K562 (cell line): ENCODE measurements around the genes NT5C and GGA3.

DNA sequence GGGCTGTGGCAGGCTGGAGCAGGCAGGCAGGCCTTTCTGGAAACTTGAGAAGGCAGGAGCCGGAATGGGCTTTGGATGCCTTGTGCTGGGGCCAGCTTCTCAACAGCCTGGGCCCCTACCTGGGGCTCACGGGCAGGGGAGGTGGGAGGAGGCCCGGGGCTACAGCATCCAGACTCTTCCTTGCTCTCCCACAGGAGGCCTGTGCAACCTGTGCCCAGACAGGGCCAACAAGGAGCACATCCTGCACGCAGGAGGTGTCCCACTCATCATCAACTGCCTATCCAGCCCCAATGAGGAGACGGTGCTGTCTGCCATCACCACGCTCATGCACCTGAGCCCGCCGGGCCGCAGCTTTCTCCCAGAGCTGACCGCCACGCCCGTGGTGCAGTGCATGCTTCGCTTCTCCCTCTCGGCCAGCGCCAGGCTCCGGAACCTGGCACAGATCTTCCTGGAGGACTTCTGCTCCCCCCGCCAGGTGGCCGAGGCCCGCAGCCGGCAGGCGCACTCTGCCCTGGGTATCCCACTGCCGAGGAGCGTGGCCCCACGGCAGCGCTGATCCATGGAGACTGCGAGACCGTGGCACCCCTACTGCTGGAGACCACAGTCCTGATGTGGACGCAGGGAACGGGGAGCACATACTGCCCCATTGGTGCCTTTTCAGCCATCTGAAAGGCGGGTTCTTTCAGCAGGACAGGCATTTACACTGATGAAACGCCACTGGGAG, 2.9 kb downstream of the NT5C start:
- RAMPAGE, long total RNA, result no peak
- RRBS, result 93% methylated on average over 15 of the region's 31 CpGs
PRO-cap:
- standard, result no peak
- CoPRO, capped RNA only, 2 experiments, result no peak in any of the 2 experiments
- CoPRO, capped and uncapped RNA, 2 experiments, result peak in 2 of 2 experiments; most common plus-strand start position 594 of the sequence (in 1); most common minus-strand start position 590 of the sequence (in 2)
- CoPRO, uncapped RNA only, 2 experiments, result peak in 2 of 2 experiments; most common plus-strand start position 272 of the sequence (in 1); most common minus-strand start position 648 of the sequence (in 2)
CAGE:
- cytosol, long polyA plus RNA, result no peak
- long polyA plus RNA, result no peak
- nucleolus, long total RNA, result no peak
- nucleus, long polyA plus RNA, result no peak

DNA sequence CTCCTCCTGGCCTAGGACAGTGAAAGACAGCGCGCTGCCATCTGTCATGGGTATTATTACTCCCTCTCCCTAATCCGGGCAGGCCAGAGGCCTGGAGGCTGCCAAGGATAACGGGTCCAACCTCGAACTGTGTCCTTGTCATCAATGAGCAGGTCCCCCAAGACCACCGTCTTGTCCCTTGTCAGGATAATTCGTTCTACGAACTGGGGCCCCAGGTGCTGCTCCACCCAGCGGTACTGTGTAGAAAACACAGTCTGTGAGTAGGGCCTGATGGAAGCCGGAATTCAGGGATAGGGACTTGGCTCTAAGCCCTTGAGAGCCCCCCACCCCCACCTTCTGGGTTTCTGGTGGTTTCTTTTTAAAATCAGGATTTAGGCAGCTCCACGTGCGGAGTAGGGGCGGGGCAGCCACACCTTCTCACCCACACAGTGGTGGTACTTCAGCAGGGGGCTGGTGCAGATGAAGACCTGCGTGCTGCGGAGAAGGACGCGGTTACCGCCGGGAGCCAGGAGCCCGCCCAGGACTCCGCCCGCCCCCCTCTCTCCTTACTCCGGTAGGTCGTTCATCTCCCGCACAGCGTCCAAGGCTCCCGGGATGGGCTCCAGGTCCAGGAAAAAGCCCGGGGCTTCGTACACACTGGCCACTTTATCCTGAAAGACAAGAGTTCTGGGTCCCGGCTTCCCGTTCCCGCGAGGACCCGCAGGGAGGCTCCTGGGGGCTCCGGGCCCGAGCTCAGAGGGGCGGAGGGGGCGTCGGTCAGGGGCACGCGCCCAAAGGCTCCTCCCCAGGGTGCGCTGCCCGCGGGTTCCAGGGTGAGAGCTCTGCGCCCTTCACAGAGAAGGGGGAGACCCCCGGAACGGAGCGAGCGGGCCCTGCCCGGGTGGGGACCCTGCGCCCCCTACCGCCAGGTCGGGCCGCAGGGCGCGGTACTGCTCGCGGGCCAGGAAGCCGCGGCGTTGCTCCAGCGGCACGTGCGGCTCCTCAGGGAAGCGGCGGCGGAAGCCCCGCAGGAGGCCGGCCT, 600 bp downstream of the NT5C start:
- RAMPAGE, long total RNA, result start-site peak on the plus strand centred at position 355 of the sequence, 210 bp wide, 13 and 5 reads in 2 replicates
- RRBS, result 6% methylated on average over 16 of the region's 69 CpGs
PRO-cap:
- standard, result bidirectional peak, plus-strand start at position 456 of the sequence, minus-strand start at position 146 of the sequence; bidirectional peak, plus-strand start at position 574 of the sequence, minus-strand start at position 544 of the sequence
- CoPRO, capped RNA only, 2 experiments, result peak in 1 of 2 experiments; most common plus-strand start position 456 of the sequence (in 1); most common minus-strand start position 242 of the sequence (in 1)
- CoPRO, capped and uncapped RNA, 2 experiments, result peak in 1 of 2 experiments; most common plus-strand start position 914 of the sequence (in 1); most common minus-strand start position 900 of the sequence (in 1)
- CoPRO, uncapped RNA only, 2 experiments, result peak in 2 of 2 experiments; most common plus-strand start position 648 of the sequence (in 2); most common minus-strand start position 77 of the sequence (in 1)
CAGE:
- cytosol, long polyA plus RNA, result start-site peak on the minus strand centred at position 867 of the sequence, 91 bp wide, 152 and 48 reads in 2 replicates
- long polyA plus RNA, result start-site peak on the minus strand centred at position 877 of the sequence, 53 bp wide, 30 and 45 reads in 2 replicates
- nucleolus, long total RNA, result no peak
- nucleus, long polyA plus RNA, result start-site peak on the minus strand centred at position 869 of the sequence, 88 bp wide, 176 and 120 reads in 2 replicates

GRCh38 chr17:75131653-75132030, at the start of gene NT5C:
Gene NT5C (minus strand): TSS chr17:75131742.
- RAMPAGE, long total RNA, result no peak
- RRBS, result 2% methylated on average over 19 of the region's 44 CpGs
PRO-cap:
- standard, result bidirectional peak, plus-strand start at chr17:75131840, minus-strand start at chr17:75131742
- CoPRO, capped RNA only, 2 experiments, result peak in 2 of 2 experiments; most common plus-strand start chr17:75131840 (in 1); most common minus-strand start chr17:75131742 (in 2)
- CoPRO, capped and uncapped RNA, 2 experiments, result peak in 2 of 2 experiments; most common plus-strand start chr17:75131838 (in 1); most common minus-strand start chr17:75131742 (in 2)
- CoPRO, uncapped RNA only, 2 experiments, result peak in 1 of 2 experiments; most common plus-strand start chr17:75131838 (in 1); most common minus-strand start chr17:75131735 (in 1)
CAGE:
- cytosol, long polyA plus RNA, result start-site peak on the minus strand at chr17:75131711-75131764, 699 and 409 reads in 2 replicates
- long polyA plus RNA, result start-site peak on the minus strand at chr17:75131708-75131757, 163 and 334 reads in 2 replicates
- nucleolus, long total RNA, result no peak
- nucleus, long polyA plus RNA, result start-site peak on the minus strand at chr17:75131711-75131775, 854 and 652 reads in 2 replicates

GRCh38 chr17:75207977-75208374, 2.5 kb downstream of the NUP85 start:
- RAMPAGE, long total RNA, result no peak
- RRBS, result no CpG with 5 or more reads among the region's 11 CpGs
PRO-cap:
- standard, result no peak
- CoPRO, capped RNA only, 2 experiments, result no peak in any of the 2 experiments
- CoPRO, capped and uncapped RNA, 2 experiments, result no peak in any of the 2 experiments
- CoPRO, uncapped RNA only, 2 experiments, result no peak in any of the 2 experiments
CAGE:
- cytosol, long polyA plus RNA, result no peak
- long polyA plus RNA, result no peak
- nucleolus, long total RNA, result no peak
- nucleus, long polyA plus RNA, result no peak

DNA sequence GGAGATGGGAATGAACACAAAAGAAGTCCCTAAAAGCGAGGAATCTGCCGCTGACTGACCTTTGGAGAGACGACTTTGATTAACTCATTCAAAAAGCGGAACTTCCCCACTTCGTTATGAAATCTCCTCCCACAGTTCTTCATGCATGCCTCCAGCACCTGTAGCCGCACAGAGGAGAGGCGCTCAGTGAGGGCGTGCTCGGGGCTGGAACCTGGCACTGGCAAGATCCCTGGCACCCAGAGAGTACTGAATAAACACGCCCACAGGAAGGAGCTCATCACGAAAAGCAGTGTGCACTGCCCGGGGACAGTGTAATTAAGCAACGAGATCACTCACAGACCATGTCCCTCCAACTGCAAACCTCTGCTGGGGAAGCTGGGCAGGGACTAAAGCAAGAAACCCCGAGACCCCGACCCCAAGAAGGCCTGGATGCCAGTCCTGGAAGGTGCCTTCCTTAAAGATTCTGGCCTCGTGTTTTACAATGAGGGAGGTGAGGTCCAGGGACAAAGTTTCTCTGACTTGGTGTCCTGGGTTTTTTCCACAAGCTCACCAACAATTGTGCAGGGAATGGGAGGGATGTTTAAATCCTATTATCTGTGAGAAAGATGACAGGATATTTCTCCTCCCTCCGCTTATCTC, 16.7 kb downstream of the GGA3 start:
- RAMPAGE, long total RNA, result no peak
- RRBS, result no CpG with 5 or more reads among the region's 17 CpGs
PRO-cap:
- standard, result no peak
- CoPRO, capped RNA only, 2 experiments, result no peak in any of the 2 experiments
- CoPRO, capped and uncapped RNA, 2 experiments, result no peak in any of the 2 experiments
- CoPRO, uncapped RNA only, 2 experiments, result no peak in any of the 2 experiments
CAGE:
- cytosol, long polyA plus RNA, result no peak
- long polyA plus RNA, result no peak
- nucleolus, long total RNA, result no peak
- nucleus, long polyA plus RNA, result no peak

- RAMPAGE, long total RNA, result start-site peak on the plus strand at chr17:75261662-75261705, 346 and 396 reads in 2 replicates
- RRBS, result 5% methylated on average over 4 of the region's 31 CpGs
PRO-cap:
- standard, result bidirectional peak, plus-strand start at chr17:75261906, minus-strand start at chr17:75261623
- CoPRO, capped RNA only, 2 experiments, result peak in 2 of 2 experiments; most common minus-strand start chr17:75261606 (in 2)
- CoPRO, capped and uncapped RNA, 2 experiments, result peak in 2 of 2 experiments; most common plus-strand start chr17:75261704 (in 1); most common minus-strand start chr17:75261587 (in 1)
- CoPRO, uncapped RNA only, 2 experiments, result peak in 2 of 2 experiments; most common plus-strand start chr17:75261660 (in 2); most common minus-strand start chr17:75261554 (in 1)
CAGE:
- cytosol, long polyA plus RNA, result start-site peak on the minus strand at chr17:75261592-75261614, 118 and 367 reads in 2 replicates; start-site peak on the plus strand at chr17:75261659-75261705, 263 and 381 reads in 2 replicates
- long polyA plus RNA, result start-site peak on the minus strand at chr17:75261592-75261596, 110 and 121 reads in 2 replicates
- nucleolus, long total RNA, result no peak
- nucleus, long polyA plus RNA, result start-site peak on the minus strand at chr17:75261573-75261601, 386 and 492 reads in 2 replicates; start-site peak on the plus strand at chr17:75261669-75261709, 102 and 193 reads in 2 replicates
These were observed at the start of gene GGA3 for GRCh38 chr17:75261448-75261805. Gene GGA3 (minus strand): TSS chr17:75261606.

- RAMPAGE, long total RNA, result no peak
- RRBS, result no CpG with 5 or more reads among the region's 12 CpGs
PRO-cap:
- standard, result no peak
- CoPRO, capped RNA only, 2 experiments, result no peak in any of the 2 experiments
- CoPRO, capped and uncapped RNA, 2 experiments, result no peak in any of the 2 experiments
- CoPRO, uncapped RNA only, 2 experiments, result peak in 1 of 2 experiments; most common plus-strand start chr17:75273476 (in 1); most common minus-strand start chr17:75273244 (in 1)
CAGE:
- cytosol, long polyA plus RNA, result no peak
- long polyA plus RNA, result no peak
- nucleolus, long total RNA, result no peak
- nucleus, long polyA plus RNA, result no peak
These were observed 2.2 kb upstream of the MIF4GD start for GRCh38 chr17:75273023-75273838.

DNA sequence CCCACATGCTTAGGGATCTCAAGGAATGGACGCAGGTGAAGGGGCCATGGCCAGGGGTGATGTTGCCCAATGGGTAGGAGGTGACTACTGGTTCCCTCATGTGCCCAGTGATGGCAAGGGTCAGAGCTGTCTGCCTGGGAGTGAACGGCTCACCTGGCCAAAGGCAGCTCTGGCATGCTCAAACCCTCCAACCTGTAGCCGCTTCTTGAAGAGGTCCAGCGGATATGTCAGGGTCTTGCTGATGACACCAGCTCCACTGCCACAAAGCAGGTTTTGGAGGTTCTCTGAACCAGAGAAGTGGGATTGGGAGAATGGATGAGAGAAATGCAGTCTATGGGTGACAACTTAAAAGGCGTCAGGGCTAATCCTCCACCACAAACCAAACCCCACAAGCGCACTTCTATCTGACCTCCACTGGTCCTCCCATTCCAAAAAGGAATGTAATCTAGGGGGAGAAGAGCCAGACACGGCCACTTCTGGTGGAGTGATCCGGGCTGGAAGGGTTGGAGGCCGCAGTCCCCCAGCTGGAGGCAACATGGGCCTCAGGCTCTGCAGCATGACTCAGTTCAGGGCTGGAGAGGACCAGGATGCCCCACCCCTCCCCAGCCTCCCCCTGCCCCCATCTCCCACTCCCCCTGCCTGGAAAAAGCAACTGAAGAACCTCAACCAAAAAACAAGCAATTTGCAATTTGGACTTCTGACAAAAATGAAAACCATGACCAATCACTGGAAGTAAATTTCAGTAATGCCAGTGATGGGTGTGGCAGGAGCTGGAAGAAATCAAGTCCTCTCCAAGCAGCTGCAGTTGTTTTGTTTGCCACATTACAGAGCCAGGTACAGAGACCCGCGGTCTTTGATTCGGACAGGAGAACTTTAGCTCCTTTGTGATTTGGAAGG, 6.4 kb upstream of the MIF4GD start:
- RAMPAGE, long total RNA, result no peak
- RRBS, result no CpG with 5 or more reads among the region's 12 CpGs
PRO-cap:
- standard, result no peak
- CoPRO, capped RNA only, 2 experiments, result no peak in any of the 2 experiments
- CoPRO, capped and uncapped RNA, 2 experiments, result no peak in any of the 2 experiments
- CoPRO, uncapped RNA only, 2 experiments, result peak in 2 of 2 experiments; most common plus-strand start position 330 of the sequence (in 1); most common minus-strand start position 293 of the sequence (in 1)
CAGE:
- cytosol, long polyA plus RNA, result no peak
- long polyA plus RNA, result no peak
- nucleolus, long total RNA, result no peak
- nucleus, long polyA plus RNA, result no peak

GRCh38 chr17:75289496-75290438, 534 bp upstream of the SLC25A19 start:
- RAMPAGE, long total RNA, result no peak
- RRBS, result 1% methylated on average over 17 of the region's 58 CpGs
PRO-cap:
- standard, result bidirectional peak, plus-strand start at chr17:75289638, minus-strand start at chr17:75289379; unidirectional peak, plus-strand start at chr17:75289844; bidirectional peak, plus-strand start at chr17:75290246, minus-strand start at chr17:75290223; unidirectional peak, minus-strand start at chr17:75290286
- CoPRO, capped RNA only, 2 experiments, result peak in 2 of 2 experiments; most common plus-strand start chr17:75289692 (in 2)
- CoPRO, capped and uncapped RNA, 2 experiments, result peak in 2 of 2 experiments; most common plus-strand start chr17:75289613 (in 1)
- CoPRO, uncapped RNA only, 2 experiments, result peak in 1 of 2 experiments; most common plus-strand start chr17:75289638 (in 1)
CAGE:
- cytosol, long polyA plus RNA, result no peak
- long polyA plus RNA, result no peak
- nucleolus, long total RNA, result no peak
- nucleus, long polyA plus RNA, result no peak

- RAMPAGE, long total RNA, result no peak
- RRBS, result no CpG with 5 or more reads among the region's 10 CpGs
PRO-cap:
- standard, result no peak
- CoPRO, capped RNA only, 2 experiments, result no peak in any of the 2 experiments
- CoPRO, capped and uncapped RNA, 2 experiments, result no peak in any of the 2 experiments
- CoPRO, uncapped RNA only, 2 experiments, result no peak in any of the 2 experiments
CAGE:
- cytosol, long polyA plus RNA, result no peak
- long polyA plus RNA, result no peak
- nucleolus, long total RNA, result no peak
- nucleus, long polyA plus RNA, result no peak
These were observed 51.0 kb downstream of the GRB2 start for GRCh38 chr17:75354414-75354981.

GRCh38 chr17:75390855-75391192, 14.7 kb downstream of the GRB2 start:
- RAMPAGE, long total RNA, result no peak
- RRBS, result no CpG with 5 or more reads among the region's 4 CpGs
PRO-cap:
- standard, result no peak
- CoPRO, capped RNA only, 2 experiments, result no peak in any of the 2 experiments
- CoPRO, capped and uncapped RNA, 2 experiments, result no peak in any of the 2 experiments
- CoPRO, uncapped RNA only, 2 experiments, result no peak in any of the 2 experiments
CAGE:
- cytosol, long polyA plus RNA, result no peak
- long polyA plus RNA, result no peak
- nucleolus, long total RNA, result no peak
- nucleus, long polyA plus RNA, result no peak

DNA sequence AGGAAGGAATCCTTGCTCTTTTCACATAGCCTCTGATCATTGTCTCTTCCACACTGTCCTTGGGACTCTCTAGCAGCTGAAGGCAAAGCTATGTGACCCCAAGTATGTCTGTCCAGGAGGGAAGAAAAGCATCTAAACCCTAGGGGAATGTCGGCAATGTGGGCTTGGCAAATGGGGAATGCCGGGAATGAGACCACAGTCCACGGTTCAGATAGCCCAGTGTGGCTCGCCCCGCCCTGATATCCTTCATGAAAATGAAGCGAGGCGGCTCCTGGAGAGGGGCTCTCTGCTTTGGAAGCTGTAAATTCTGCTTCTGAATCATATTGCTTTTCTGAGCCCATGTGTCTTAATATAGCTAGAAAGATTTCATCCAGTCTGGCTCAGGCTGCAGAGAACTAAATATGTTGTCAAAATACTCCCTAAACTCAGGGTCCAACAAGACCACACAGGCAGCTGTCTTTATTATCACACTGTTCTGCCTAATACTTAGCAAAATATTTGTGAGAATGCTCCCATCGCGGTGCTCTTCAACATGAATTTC, 25.0 kb upstream of the GRB2 start:
- RAMPAGE, long total RNA, result no peak
- RRBS, result no CpG with 5 or more reads among the region's 9 CpGs
PRO-cap:
- standard, result no peak
- CoPRO, capped RNA only, 2 experiments, result no peak in any of the 2 experiments
- CoPRO, capped and uncapped RNA, 2 experiments, result no peak in any of the 2 experiments
- CoPRO, uncapped RNA only, 2 experiments, result no peak in any of the 2 experiments
CAGE:
- cytosol, long polyA plus RNA, result no peak
- long polyA plus RNA, result no peak
- nucleolus, long total RNA, result no peak
- nucleus, long polyA plus RNA, result no peak

GRCh38 chr17:75487503-75488194, 27.7 kb downstream of the CASKIN2 start:
- RAMPAGE, long total RNA, result no peak
- RRBS, result no CpG with 5 or more reads among the region's 13 CpGs
PRO-cap:
- standard, result no peak
- CoPRO, capped RNA only, 2 experiments, result no peak in any of the 2 experiments
- CoPRO, capped and uncapped RNA, 2 experiments, result no peak in any of the 2 experiments
- CoPRO, uncapped RNA only, 2 experiments, result peak in 1 of 2 experiments; most common plus-strand start chr17:75487977 (in 1)
CAGE:
- cytosol, long polyA plus RNA, result no peak
- long polyA plus RNA, result no peak
- nucleolus, long total RNA, result no peak
- nucleus, long polyA plus RNA, result no peak

GRCh38 chr17:75521620-75522682, 3.5 kb upstream of the LLGL2 start:
- RAMPAGE, long total RNA, result no peak
- RRBS, result 94% methylated on average over 11 of the region's 39 CpGs
PRO-cap:
- standard, result no peak
- CoPRO, capped RNA only, 2 experiments, result no peak in any of the 2 experiments
- CoPRO, capped and uncapped RNA, 2 experiments, result no peak in any of the 2 experiments
- CoPRO, uncapped RNA only, 2 experiments, result peak in 1 of 2 experiments; most common plus-strand start chr17:75521997 (in 1)
CAGE:
- cytosol, long polyA plus RNA, result no peak
- long polyA plus RNA, result no peak
- nucleolus, long total RNA, result no peak
- nucleus, long polyA plus RNA, result no peak

DNA sequence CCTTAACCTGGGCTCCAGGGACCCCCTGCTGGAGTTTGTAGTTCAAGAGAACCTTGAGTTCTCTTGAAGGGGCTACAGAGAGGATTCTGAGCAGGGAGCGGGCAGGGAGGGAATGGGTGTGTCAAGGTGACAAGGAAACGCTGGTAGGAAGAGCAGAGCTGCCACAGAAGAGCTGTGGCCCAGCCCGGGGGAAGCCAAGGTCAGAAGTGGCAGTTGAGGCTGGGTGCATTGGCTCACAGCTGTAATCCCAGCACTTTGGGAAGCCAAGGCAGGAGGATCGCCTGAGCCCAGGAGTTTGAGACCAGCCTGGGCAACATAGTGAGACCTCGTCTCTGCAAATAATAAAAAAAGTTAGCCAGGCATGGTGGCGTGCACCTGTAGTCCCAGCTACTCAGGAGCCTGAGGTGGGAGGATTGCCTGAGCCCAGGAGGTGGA, 1.2 kb downstream of the LLGL2 start:
- RAMPAGE, long total RNA, result no peak
- RRBS, result no CpG with 5 or more reads among the region's 6 CpGs
PRO-cap:
- standard, result no peak
- CoPRO, capped RNA only, 2 experiments, result no peak in any of the 2 experiments
- CoPRO, capped and uncapped RNA, 2 experiments, result no peak in any of the 2 experiments
- CoPRO, uncapped RNA only, 2 experiments, result no peak in any of the 2 experiments
CAGE:
- cytosol, long polyA plus RNA, result no peak
- long polyA plus RNA, result no peak
- nucleolus, long total RNA, result no peak
- nucleus, long polyA plus RNA, result no peak

DNA sequence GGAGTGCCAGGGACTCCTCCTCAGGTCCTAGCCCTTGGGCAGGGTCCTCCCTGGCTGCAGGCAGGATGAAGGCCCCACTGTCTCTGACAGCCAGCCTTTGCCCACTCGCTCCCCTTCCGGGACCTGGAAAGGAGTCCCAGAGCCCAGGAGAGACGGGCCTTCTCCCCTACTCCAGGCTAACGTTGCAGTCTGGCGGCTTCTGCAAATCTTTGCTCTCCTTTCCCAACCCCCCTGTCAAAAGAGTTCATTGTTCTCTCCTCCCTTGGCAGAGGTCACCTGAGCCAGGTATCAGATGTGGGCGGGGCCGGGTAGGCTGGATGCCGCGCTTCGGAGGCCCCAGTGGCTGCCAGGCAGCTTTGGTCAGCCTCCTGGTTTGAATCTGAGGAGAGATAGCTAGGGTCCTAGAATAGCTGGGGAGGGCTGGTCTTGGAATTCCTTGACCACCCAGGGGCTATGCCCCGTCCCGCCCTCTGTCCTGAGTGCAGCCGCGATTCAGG, 24.3 kb downstream of the LLGL2 start:
- RAMPAGE, long total RNA, result no peak
- RRBS, result no CpG with 5 or more reads among the region's 14 CpGs
PRO-cap:
- standard, result no peak
- CoPRO, capped RNA only, 2 experiments, result no peak in any of the 2 experiments
- CoPRO, capped and uncapped RNA, 2 experiments, result no peak in any of the 2 experiments
- CoPRO, uncapped RNA only, 2 experiments, result no peak in any of the 2 experiments
CAGE:
- cytosol, long polyA plus RNA, result no peak
- long polyA plus RNA, result no peak
- nucleolus, long total RNA, result no peak
- nucleus, long polyA plus RNA, result no peak

- RAMPAGE, long total RNA, result no peak
- RRBS, result no CpG with 5 or more reads among the region's 8 CpGs
PRO-cap:
- standard, result no peak
- CoPRO, capped RNA only, 2 experiments, result no peak in any of the 2 experiments
- CoPRO, capped and uncapped RNA, 2 experiments, result no peak in any of the 2 experiments
- CoPRO, uncapped RNA only, 2 experiments, result no peak in any of the 2 experiments
CAGE:
- cytosol, long polyA plus RNA, result no peak
- long polyA plus RNA, result no peak
- nucleolus, long total RNA, result no peak
- nucleus, long polyA plus RNA, result no peak
These were observed 27.4 kb downstream of the LLGL2 start for GRCh38 chr17:75552773-75553375.

- RAMPAGE, long total RNA, result no peak
- RRBS, result no CpG with 5 or more reads among the region's 12 CpGs
PRO-cap:
- standard, result no peak
- CoPRO, capped RNA only, 2 experiments, result no peak in any of the 2 experiments
- CoPRO, capped and uncapped RNA, 2 experiments, result no peak in any of the 2 experiments
- CoPRO, uncapped RNA only, 2 experiments, result no peak in any of the 2 experiments
CAGE:
- cytosol, long polyA plus RNA, result no peak
- long polyA plus RNA, result no peak
- nucleolus, long total RNA, result no peak
- nucleus, long polyA plus RNA, result no peak
These were observed 5.0 kb upstream of the SMIM5 start for GRCh38 chr17:75628214-75628675.